Right atrium auricular region (tissue), 2 donors: ENCODE measurements around a stretch of chr15.

DNA sequence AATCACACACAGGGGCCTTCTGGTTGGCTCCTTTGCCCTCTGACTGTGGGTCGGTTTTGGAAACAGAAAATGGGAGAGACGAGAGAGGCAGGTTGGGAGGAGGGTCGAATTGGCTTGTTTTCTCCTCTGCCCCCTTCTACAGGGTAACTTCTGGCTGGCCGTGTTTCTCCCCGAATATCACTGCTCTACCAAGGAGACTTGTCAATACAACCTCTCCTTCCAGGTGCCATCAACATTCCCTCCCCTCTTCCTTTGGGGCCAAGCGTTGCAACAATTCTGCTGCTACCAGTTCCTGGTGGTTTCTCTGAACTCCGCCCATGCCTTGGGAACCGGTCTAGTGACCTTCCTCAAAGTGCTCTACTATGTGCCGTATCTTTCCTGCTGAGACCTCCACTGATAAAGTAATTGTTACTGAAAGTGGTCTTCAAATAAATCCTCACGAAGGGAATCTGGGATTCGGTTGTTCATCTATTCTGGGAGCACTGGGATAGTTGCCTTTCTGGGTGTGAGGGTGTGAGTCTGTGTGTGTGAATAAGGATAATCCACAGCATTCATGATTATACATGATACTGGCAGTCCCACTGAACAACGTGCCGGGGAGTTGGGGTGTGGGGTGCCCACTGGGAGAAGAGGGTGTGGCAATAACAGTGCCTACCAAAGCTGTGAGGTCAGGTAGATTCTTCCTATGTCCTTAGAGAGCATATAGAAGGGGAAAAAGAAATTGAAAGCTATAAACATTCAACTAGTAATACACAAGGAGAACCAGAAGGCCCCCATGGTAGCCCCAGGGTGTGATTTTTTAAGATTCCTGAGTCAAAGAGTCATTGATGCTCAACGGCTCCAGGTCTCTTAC, 26.1 kb downstream of the PCSK6 start:
- PRO-cap, result no peak
- RAMPAGE, long total RNA, 2 experiments, result no peak in any of the 2 experiments

GRCh38 chr15:101501123-101501552, 11.6 kb upstream of the PCSK6 start:
- PRO-cap, result no peak
- RAMPAGE, long total RNA, 2 experiments, result no peak in any of the 2 experiments

- PRO-cap, result no peak
- RAMPAGE, long total RNA, 2 experiments, result no peak in any of the 2 experiments
These were observed 32.6 kb upstream of the PCSK6 start for GRCh38 chr15:101522118-101522516.

DNA sequence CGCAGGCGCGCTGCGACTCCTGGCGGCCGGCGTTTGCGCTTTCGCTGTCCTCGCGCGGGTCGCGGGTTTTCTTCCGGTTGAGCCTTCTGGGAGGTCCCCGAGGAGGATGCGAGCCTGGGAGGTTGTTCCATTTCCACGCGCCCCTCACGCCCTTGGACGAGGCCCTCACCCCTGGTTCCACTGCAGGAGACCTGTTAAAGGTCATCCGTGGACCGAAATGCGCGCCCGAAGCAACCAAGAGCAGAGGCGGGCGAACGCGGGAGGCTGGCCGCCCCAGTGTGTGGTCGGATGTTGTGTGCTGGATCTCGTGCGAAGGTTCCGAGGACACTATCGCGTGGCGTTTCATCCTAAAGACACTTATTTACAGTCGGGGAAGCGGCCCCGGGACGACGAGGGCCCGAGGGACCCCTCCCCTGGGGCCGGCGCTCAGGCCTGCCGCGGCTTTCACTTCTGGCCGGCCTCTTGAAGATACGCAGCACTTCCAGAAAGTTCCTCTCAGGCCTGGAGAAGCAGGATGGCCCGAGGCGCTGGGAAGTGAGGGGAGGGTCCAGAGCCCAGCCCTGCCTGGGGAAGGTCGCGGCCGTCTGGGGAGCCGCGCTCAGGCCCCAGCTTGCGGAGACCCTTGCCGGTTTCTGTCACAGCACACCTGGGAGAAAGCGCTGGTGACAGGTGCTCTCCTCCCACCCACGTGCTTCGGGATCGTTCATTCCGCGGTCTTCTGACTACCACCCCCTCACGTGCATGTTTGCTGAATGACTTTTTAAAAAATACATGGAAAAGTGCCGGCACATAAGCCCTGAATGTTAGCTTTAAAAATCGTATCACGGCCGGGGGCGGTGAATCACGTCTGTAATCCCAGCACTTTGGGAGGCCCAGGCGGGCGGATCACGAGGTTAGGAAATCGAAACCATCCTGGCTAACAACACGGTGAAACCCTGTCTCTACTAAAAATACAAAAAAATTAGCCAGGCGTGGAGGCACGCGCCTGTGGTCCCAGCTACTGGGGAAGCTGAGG, 556 bp upstream of the TM2D3 start:
- PRO-cap, result bidirectional peak, plus-strand start at position 47 of the sequence, minus-strand start outside the sequence
- RAMPAGE, long total RNA, 2 experiments, result no peak in any of the 2 experiments

- PRO-cap, result no peak
- RAMPAGE, long total RNA, 2 experiments, result no peak in any of the 2 experiments
These were observed 168.1 kb downstream of the OR4F15 start for GRCh38 chr15:101980110-101980532.